ENCODE measurements around a stretch of chr15.

DNA sequence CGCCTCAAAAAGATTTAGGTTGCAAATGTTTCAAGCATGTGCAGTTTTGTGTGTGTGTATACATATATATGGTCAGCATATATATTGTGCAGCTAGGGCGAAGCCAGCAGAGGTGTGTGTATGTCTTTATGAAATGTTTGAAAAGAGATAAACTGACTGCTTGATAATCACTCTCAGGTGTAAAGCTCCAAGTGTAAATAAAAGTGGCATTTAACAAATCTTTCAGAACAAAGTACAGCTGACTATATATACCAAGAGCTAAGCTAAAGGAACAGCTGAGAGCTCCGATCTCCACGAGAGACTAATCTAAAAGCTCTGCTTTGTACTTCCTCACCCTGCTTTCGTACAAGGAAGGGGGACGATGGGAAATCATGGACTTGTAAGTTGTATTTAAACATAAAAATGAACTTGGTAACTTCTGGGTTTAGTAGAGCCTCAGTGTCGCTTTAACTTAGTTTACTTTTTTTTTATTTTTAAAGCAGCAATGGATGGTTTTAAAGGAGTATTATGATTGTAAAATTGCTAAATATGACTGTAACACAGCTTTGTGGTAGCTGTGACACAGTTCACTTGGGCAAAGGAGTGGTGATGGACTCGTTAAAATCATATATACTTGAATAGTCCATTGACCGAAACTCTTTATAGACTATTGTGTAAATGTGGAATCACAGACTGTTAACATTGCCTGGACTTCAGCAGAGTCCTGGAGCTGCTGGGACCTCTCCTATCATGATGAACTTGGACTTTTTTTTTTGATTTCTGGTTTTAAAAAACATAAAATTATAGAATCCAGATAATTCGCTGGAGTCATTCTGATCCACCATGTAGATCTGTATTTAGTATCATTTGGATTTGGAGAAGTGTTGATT lies 11.4 kb upstream of the ITPKA start:
- RRBS: no CpG with 5 or more reads among the region's 10 CpGs

GRCh38 chr15:41511166-41512437 lies 2.0 kb downstream of the LTK start:
- RRBS: 10% methylated on average over 47 of the region's 131 CpGs

GRCh38 chr15:41567746-41568261 lies 8.8 kb downstream of the TYRO3 start:
- RRBS: no CpG with 5 or more reads among the region's 5 CpGs

DNA sequence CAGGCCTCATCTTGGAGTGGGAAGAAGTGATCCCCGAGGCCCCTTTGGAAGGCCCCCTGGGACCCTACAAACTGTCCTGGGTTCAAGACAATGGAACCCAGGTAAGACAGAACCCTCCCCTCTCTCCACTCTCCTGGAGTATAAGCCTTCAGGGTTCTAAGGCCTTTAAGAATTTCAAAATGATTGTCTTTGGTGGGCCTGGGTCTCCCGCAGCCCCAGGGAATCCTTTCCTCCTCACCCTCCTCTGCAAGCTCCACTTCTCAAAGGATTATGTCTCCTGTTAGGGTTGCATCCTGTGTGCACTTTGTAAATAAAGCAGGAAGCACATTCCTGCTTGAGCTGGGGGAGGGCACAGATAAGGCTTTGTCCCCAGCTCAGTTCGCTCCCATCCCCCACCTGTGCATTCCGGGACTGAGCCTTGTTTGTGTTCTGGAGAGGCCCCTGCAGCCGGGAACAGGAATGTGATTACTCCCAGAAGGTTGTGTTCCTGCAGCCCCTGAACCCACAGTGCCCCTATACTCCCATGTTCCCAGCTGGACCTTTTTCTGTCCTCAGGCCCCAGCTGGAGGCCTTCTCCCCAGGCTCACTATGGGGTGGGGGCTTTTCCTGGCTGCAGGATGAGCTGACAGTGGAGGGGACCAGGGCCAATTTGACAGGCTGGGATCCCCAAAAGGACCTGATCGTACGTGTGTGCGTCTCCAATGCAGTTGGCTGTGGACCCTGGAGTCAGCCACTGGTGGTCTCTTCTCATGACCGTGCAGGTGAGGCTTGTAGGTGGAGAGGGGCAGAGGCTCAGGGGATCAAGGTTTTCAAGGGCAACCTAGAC lies 9.5 kb downstream of the TYRO3 start:
- RRBS: no CpG with 5 or more reads among the region's 9 CpGs

DNA sequence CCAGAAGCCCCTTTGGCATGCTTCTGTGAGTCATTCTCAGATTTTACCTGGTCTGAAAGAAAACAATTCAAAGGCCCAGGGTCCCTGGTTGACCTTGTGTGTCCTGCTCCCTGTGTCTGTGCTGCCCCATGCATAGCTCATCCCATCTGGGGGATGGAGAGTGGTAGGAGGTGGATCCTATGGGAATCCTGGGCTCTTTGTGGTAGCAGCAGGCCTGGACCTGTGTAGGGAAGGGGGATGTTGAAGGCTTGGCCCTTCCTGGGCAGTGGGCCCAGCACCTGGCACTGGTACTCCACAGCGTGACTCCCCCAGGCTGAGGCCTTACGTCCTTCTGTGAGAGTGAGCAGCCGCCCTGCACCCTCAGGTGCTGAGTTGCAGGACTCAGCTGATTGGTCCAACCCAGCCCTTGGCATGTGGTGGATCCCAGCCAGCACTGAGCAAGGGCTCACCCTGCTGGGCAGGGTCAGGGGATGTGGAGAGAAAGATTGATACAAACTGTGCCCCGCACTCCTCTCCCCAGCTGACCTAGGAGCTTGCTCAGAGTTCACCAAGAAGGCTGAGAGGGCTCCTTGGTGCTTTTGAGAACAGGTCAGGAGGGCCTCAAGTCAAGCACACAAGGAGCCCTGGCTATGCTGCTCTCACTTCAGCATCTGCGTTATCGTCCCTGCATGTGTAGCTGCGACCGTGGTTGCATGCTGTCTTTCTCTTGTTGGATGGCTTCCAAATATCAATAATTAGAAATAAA lies 21.4 kb upstream of the JMJD7 start:
- RRBS: no CpG with 5 or more reads among the region's 8 CpGs

DNA sequence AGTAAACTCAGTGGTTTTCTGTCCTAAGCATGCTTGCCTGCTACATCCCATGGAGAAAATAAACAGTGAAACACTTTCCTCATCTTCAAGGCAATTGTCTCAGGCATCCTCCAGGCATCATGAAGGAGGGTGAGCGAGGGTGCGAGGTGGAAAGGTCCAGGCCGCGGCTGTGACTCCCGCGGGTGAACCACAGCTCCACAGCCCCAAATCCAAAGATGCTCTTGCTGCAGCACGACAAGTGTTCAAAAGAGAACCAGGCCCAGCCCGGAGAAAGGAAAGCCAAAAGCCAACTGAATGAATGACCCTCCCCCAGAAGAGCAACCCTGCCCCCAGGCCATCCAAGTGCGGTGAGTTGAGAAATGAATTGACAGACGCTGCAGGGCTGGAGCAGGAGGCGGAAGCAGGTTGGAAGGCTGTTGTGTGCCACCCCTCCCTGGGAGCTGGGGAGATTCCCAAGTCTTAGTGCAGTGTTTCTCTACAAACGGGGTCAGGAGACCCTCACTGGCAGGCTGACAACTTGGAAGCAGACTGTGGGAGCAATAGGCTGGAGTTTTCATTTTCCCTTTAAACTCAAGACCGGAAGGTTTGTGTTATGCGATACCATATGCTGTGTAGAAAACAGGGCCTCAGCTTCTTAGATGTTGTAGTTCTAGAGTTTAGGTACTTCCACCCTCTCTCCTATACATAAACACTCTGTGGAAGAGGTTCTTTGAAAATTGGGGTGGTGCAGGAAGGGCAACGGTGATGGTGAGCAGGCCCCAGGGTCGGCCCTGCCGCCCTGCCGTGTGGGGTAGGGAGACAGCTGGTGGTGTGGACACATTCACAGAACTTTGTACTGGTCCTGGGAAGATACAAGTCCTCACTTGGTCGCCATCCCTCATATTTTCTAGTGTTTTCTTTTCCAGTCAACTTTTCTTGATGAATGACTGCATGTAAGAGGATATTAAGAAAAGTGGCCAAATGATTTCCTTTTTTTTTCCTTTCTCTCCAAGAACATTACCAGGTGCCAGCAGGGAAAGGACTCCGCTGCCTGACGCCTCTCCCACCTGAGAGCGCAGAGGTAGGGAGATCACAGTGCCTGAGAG lies 3.7 kb upstream of the SPTBN5 start:
- RRBS: no CpG with 5 or more reads among the region's 22 CpGs

DNA sequence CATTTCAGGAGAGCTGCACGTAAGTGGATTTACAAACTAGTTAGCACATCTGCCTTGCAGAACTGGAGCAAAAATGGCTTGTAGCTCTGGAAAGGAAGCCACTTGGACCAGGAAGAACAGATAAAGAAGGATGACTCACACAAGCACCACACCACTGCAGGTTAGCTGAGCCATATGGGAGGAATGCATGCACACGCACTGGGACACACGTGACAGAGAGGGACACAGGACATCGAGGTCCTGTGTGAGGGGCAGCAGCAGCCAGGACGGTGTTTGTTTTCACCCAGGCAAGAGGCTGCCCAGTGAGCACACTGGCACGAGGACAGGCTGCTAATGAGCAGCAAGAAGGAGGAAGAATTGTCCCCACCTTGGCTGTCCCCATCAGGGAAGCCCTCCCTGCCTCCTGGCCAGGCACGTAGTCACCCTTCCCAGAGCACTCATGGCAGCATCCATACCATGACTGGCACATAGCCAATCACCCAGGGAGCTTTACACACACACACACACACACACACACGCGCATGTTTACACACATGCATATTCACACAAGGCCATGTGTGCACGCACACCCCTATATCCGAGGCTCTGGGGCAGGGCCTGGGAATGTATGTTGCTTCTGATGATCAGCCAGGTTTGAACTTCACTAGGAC lies 24.0 kb upstream of the SPTBN5 start:
- RRBS: no CpG with 5 or more reads among the region's 11 CpGs

DNA sequence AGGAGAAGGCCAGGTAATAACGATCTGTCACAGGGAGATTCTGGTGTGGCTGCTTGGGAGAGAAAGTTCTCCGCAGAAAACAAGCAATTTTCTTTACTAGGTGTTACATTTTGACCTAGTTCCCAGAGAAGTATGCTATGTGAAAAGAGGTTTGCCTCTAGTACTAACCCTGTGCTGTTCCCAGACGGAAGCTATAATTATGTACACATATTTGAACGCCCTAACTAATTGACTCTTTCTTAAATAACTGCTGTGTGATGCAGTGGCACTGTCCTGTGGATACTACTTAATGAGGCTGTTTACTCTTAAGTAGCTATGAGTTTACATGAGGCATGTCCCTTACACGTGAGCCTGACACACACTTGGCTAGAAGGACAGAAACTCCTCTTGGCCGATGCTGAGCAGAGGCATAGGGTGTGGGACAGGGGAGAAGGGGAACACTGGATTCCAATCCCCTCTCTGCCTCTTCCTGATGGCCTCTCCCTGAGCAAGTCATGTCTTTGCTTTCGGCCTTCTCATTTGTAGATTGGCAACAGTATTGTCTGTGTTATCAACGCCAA lies 21.9 kb downstream of the EHD4 start:
- RRBS: no CpG with 5 or more reads among the region's 8 CpGs

- RRBS: no CpG with 5 or more reads among the region's 2 CpGs
Observed at GRCh38 chr15:41951422-41951878, 20.9 kb downstream of the EHD4 start.

DNA sequence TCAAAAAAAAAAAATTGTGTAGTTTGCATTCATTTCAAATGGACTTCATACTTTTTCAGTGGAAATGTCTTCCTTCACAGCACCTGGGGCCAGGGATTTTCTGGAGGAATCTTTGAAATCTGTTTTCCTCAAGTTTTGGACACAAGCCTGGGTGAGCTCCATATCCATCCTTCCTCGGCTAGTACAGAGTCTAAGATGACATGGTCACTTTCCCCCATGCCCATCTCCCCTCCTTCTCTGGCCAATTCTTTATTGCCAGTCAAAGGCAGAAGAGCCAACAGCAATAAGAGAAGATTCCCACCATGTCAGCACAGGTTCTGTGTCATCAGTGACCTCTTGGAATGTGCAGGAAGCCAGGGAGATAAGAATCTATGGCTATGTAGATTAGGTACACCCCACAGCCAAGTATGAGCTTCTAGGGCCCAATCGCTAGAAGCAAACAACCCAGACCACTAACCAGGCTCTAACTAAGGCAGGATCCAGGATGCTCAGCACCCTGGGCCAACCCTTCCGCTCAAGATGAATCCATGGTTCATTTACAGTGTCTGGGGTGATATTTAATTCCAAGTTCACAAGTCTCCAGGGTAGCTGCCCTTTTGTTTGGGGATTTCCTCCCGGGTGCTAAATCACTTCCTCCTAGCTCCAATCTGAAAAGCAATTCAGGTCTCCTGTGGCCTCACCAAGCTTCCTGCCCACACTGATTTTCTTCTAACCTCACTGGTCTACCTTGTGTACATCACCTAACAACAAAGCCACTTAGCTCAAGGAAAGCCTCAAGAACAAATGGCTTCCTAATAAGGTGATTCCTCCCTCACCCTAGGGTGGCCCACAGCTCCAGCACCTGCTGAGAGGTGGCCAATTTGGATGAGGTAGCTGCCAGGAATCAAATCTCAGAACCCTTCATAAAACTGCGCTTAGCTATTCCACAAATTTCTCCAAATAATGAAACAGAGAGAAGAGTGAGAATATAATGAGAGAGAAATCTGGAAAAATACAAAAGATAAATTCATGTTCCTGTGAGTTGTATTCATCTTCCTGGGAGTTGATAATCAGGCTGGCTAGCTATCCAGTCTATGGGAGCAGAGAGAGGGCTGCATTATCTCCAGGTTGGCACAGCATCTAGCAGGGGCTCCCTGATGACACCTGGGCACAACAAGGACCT lies 2.4 kb downstream of the EHD4 start:
- RRBS: no CpG with 5 or more reads among the region's 5 CpGs

- RRBS: no CpG with 5 or more reads among the region's 7 CpGs
Observed at GRCh38 chr15:42139526-42140214, 16.8 kb downstream of the PLA2G4F start.

- RRBS: 57% methylated on average over 2 of the region's 25 CpGs
Observed at GRCh38 chr15:42155754-42156470, 524 bp downstream of the PLA2G4F start.

GRCh38 chr15:42234736-42235405 lies 26.8 kb upstream of the VPS39 start:
- RRBS: no CpG with 5 or more reads among the region's 7 CpGs

GRCh38 chr15:42301805-42302335 lies 28.6 kb upstream of the TMEM87A start:
- RRBS: no CpG with 5 or more reads among the region's 11 CpGs

GRCh38 chr15:42547727-42548678 lies 590 bp downstream of the LRRC57 start:
- RRBS: no CpG with 5 or more reads among the region's 44 CpGs

DNA sequence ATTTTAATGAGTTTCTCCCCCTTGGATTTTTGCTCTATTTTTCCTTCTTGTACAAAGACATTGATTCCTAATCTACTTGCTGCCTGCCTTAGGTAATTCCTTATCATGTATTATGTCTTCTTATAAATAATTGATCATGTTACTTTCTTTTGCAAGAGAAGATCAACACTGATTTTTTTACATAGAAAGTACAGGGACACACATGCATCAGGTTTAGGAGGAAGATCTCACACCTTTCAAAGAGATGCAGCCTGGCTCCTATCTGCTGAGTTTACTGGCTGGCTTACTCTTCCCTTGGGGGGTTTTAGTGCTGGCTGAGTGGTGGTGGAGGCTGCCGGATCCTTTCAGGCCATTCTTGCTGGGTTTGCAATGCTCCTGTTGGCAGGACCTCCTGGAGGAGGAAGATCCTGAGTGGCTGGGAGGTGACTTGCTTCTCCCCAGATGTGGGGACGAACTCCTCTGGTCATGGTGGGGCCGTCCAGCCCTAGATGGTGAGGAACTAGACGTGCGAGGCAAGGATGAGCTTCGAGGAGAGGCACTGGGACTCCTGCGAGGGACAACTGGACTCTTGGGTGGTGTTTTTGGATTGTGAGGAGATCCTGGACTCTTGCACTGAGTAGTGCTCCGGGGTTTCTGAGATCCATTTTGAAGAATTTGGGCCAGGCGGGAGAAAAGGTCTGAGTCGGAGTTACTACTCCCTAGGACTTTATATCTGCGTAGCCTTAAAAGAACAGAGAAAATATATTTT lies 8.8 kb upstream of the CDAN1 start:
- RRBS: no CpG with 5 or more reads among the region's 11 CpGs

DNA sequence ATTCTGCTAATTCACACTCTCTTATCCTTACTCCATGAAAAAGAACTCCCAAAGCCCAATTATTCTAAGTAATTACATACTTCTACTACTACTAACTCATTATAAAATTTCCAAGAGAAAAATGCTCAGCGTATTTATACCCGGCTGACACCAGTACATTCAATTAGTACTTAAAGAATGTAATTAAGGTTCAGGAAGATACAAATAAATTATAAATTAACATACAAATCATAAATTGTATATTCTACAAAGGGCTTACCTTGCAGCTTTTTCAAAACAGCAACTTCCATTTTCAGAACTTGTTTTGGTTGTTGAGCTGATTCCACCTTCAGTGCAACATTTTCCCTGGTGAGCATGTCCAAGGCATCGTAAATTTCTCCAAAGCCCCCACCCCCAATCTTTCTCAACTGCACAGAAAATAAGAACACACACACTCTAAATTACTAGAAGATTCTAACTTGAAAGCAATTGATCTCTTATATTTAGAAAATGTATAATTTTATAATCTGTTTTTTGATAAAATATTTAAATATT lies 48.2 kb downstream of the TTBK2 start:
- RRBS: no CpG with 5 or more reads among the region's 3 CpGs

GRCh38 chr15:42920940-42921207 lies 296 bp upstream of the TTBK2 start:
- RRBS: no CpG with 5 or more reads among the region's 19 CpGs

DNA sequence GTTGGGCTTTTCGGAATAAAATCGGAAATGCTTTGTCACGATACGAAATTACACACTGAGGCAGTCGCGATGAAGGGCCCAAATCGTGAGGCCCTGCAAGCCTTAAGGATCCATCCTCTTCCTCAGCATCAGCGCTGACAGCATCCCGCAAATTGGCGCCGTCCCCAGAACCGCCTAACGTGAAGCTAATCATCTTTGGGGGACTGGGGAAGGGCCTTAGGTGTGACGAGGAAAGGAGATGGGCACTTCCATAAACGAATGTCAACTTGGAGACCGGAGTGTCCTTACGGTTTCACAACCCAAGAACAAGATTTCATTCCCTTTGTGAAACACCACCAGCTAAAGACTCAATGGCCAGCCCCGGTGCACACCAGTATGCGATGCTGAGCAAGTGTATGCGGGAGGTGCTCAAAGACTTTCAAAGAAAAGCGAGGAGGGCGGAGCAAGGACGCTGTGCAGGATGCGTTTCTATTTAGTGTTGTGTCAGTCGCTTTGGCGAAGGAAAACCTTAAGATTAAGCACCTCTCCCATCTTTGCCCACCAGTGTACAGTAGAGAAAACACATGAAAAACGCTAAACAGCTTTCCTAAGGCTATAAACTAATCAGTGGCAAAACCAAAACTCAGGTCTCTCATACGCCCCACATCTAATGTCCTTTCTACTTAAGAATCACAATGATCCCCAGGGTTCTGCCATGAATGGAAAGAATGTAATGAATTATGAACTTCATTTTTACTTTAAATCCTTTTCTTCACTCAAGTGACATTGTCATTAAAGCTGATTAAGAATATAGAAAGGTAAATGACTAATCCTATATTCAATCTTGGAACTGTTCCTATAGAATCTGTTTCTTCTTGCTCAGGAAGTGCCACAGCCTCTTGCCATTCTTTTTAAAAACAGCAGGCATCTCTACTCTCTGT lies 906 bp upstream of the TTBK2 start:
- RRBS: 5% methylated on average over 3 of the region's 28 CpGs